ENCODE measurements around the gene SLC5A1.

DNA sequence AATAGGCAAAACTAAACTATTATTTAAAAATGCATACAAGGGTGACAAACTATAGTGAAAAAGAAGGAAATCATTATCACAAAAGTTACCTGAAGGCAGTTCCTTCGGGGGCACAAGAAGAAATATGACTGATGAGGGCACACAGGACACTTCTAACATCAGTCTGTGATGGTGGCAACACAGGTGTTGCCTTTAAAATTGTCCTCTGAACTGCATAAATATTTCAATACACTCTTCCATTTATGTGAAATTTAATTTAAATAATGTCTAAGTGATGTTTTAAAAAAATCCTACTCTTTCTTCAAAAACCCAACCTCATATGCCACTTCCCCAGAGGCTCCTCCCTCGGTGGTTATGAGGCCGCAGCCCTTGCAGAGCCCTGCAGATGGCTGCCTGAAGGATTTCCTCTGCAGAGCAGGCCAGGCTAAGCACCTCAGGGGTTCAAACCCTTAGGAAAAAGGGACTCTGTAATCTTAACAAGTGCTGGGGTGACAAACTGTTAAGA is 25.3 kb downstream of the MORC2 start:
- PRO-cap = no peak
- RAMPAGE, long total RNA, 4 experiments = no peak in any of the 4 experiments

- PRO-cap = unidirectional peak, plus-strand start at chr22:30978693
- RAMPAGE, long total RNA, 4 experiments = no peak in any of the 4 experiments
These were observed 9.8 kb upstream of the MORC2 start for GRCh38 chr22:30978065-30979077.

DNA sequence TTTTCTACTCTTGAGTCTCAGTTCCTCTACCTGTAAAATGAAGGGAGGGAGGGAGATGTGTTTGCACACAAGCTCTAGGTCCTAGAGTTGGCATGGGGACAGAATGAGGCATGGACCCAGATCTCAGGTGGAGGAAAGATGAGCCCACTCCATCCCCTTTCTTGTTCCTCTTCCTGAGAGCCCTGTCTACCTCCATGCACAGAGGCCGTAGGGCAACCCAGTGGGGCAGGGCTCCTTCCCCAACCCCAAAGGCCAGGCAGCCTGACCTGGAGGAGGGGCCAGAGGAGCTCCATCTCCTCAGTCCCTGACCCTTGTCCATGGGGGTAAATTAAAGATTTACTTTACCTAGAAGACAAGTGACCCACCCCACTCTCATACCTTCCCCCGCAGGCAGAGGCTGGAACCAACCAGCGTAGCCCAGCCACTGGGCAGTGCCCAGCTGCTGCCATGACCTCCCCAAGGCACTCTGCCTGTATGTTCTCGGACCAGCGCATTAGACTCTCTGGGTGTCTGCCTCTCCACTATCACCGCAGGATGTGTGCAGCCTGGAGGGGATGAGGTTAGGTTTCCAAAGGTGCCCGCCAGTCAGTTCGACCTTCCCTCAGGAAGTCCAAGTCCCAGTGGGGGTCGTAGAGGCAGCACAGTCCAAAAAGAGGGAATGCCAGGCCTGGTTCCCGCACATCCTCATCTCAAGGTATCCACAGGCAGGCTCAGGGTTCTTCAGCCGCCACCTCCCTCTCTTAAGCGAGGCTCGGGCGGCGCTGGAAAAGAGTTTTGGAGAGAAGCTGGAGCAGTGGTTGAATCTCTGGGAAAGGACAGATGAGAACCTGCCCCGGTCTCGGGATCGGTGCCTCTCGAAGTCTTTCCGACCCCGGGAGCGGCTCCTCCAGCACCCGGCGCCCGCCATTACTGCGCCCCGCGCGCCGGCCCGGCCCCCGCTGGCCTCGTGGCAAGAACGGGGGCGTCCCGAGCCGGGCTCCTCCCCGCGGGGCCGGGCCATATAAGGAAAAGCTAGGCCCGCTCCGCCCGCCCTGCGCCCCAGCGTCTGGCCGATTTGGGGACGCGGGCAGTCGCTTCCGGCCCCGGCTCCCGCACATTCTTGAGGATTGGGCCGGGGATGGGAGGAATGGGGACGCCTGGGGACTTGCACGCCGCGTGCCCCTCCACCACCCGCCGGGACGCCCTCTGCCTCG is 3.2 kb downstream of the SMTN start:
- PRO-cap = bidirectional peak, plus-strand start at position 424 of the sequence, minus-strand start at position 319 of the sequence; bidirectional peak, plus-strand start at position 1,044 of the sequence, minus-strand start at position 940 of the sequence
- RAMPAGE, long total RNA, 4 experiments = no peak in any of the 4 experiments

GRCh38 chr22:31087048-31087351 is 5.9 kb downstream of the SMTN start:
- PRO-cap = unidirectional peak, minus-strand start at chr22:31087129
- RAMPAGE, long total RNA, 4 experiments = no peak in any of the 4 experiments

- PRO-cap = bidirectional peak, plus-strand start at chr22:31099674, minus-strand start at chr22:31099549
- RAMPAGE, long total RNA, 4 experiments = no peak in any of the 4 experiments
These were observed 7.9 kb downstream of the SELENOM start for GRCh38 chr22:31099317-31099979.

DNA sequence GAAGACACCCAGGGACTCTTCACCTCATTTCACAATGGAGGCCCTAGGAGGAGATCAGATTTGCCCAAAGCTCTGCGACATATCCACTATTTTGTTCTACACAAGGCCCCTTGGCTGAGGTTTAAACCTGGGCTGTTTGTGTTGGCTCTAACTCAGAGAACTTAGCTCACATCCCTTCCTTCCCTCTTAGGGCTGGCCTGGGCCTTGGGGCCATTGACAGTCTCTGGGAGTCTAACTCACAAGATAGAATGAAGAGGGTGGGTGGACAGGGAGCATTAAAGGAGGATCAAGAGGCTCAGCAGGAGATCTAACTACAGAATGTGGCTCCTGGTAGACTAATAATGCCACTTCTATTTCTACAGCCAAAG is 8.2 kb upstream of the PLA2G3 start:
- PRO-cap = no peak
- RAMPAGE, long total RNA, 4 experiments = no peak in any of the 4 experiments

- PRO-cap = no peak
- RAMPAGE, long total RNA, 4 experiments = no peak in any of the 4 experiments
These were observed 1.2 kb downstream of the RNF185 start for GRCh38 chr22:31161315-31161519.

GRCh38 chr22:31218470-31219210 is 6.5 kb downstream of the LIMK2 start:
- PRO-cap = no peak
- RAMPAGE, long total RNA, 4 experiments = no peak in any of the 4 experiments

- PRO-cap = no peak
- RAMPAGE, long total RNA, 4 experiments = no peak in any of the 4 experiments
These were observed 38.3 kb downstream of the PIK3IP1 start for GRCh38 chr22:31253961-31254405.

DNA sequence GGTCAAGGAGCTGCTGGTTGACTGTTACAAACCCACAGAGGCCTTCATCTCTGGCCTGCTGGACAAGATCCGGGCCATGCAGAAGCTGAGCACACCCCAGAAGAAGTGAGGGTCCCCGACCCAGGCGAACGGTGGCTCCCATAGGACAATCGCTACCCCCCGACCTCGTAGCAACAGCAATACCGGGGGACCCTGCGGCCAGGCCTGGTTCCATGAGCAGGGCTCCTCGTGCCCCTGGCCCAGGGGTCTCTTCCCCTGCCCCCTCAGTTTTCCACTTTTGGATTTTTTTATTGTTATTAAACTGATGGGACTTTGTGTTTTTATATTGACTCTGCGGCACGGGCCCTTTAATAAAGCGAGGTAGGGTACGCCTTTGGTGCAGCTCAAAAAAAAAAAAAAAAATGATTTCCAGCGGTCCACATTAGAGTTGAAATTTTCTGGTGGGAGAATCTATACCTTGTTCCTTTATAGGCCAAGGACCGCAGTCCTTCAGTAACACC is 15.2 kb downstream of the PIK3IP1 start:
- PRO-cap = no peak
- RAMPAGE, long total RNA, 4 experiments = no peak in any of the 4 experiments

GRCh38 chr22:31288205-31288897 is 3.9 kb downstream of the PIK3IP1 start:
- PRO-cap = no peak
- RAMPAGE, long total RNA, 4 experiments = no peak in any of the 4 experiments

- PRO-cap = bidirectional peak, plus-strand start at chr22:31295628, minus-strand start at chr22:31295425
- RAMPAGE, long total RNA, 4 experiments = no peak in any of the 4 experiments
These were observed 3.1 kb upstream of the PIK3IP1 start for GRCh38 chr22:31295319-31295875.

- PRO-cap = bidirectional peak, plus-strand start at chr22:31490155, minus-strand start at chr22:31489809
- RAMPAGE, long total RNA, 4 experiments = no peak in any of the 4 experiments
These were observed 354 bp upstream of the EIF4ENIF1 start for GRCh38 chr22:31490038-31490353.

GRCh38 chr22:31714796-31715908 is 34.8 kb downstream of the PRR14L start:
- PRO-cap = no peak
- RAMPAGE, long total RNA, 4 experiments = no peak in any of the 4 experiments

DNA sequence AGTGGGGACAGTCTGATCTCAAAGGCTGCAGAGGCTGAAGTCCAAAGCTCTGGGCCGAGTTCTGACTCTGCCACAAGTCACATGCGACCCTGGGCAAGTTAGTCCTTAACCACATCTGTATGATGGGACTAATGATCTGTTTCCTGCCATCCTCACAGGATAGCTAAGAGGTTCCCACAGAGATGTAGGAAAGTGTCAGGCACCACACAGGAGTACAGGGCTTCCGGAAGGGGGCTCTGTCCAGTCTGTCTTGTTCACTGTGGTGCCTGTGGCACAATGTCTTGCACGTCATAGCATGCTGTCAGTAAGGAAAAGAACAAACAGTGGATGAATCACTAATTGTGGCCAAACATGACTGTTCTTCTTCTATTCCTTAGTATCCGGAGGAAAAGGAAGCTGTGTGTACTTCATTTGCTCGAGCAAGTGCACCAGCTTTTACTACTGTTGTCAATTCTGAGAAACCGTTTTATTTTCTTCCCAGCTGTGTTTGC is 73.5 kb upstream of the YWHAH start:
- PRO-cap = no peak
- RAMPAGE, long total RNA, 4 experiments = no peak in any of the 4 experiments

DNA sequence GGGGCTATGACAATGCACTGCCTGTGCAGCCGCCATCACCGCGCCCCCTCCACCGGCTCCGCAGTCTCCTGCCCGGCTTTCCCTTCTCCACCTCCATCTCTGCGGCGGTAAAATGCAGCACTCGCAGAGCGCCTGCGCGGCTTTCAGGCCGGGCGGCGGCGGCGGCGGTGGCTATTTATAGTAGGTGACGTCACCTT is 256 bp upstream of the YWHAH start:
- PRO-cap = bidirectional peak, plus-strand start outside the sequence, minus-strand start at position 101 of the sequence
- RAMPAGE, long total RNA, 4 experiments = no peak in any of the 4 experiments

DNA sequence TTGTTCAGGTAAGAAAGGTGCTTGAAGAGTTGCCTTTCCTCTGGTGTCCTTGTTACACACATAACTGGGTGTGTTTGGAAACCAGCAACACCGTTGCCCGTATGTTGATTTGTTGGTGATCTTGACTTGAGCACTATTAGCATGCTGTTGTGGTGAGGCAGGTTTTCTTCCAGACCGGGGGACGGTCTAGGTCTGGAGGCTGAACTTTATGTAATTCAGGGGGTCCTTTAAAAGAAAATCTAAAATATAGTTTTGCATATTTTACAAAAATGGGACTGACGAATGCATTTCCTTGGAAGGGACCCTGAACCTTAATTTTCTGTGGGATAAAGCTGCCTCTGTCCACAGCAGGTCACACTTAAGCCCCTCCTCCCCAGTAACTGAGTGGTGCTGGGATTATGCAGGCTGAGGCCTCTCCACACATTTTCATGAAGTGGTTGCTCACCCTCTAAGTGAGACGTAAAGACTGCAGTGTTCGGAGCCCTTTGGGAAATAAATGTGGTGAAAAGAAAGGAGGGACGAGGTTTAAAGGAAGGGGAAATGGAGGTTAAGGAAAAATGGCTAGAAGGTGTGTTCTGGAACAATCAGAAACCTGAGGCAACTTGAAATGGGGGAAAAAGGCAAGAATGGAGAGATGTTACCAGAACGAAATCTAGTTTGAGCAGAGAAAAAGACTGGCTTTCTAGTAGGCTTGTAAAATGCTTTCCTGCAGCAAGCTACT is 1.9 kb downstream of the YWHAH start:
- PRO-cap = no peak
- RAMPAGE, long total RNA, 4 experiments = no peak in any of the 4 experiments

DNA sequence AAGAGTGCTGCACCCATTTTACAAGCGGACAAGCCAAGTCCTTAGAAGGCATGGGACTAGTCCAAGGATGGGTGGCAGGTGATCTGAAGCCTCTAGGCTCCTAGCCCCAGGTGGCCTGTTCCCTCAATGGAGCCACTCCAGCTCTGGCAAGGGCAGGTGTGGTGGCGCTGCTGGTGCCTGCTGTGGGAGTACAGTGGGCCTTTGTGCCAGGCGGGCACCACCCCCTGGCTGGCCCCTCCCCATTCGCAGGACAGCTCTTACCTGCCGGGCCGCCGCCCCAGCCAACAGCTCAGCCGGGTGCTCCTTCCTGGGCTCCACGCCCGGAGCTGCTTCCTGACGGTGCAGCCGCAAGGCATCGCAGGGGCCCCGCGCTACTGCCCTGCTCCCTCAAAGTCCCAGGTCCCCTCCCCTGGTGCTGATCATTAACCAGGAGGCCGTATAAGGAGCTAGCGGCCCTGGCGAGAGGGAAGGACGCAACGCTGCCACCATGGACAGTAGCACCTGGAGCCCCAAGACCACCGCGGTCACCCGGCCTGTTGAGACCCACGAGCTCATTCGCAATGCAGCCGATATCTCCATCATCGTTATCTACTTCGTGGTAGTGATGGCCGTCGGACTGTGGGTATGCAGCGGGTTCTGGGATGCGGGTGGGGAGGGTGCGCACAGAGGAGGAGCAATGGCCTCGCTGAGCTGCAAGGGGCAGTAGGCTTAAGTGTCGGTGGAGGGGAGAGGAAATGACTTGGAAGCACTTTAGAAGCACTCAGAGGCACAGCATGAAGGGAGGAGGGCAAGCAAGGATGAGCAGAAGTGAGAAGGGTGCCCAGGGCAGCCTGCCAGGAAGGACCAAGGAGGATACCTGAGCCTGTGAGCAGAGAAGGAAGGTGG is at the start of gene SLC5A1:
SLC5A1 (plus strand) TSS at position 467 of the 885 bp plus-strand sequence.
- PRO-cap = no peak
- RAMPAGE, long total RNA, 4 experiments = start-site peak on the plus strand in 1 of 4 experiments, centred at position 302 of the sequence, 6 reads per replicate

- PRO-cap = no peak
- RAMPAGE, long total RNA, 4 experiments = no peak in any of the 4 experiments
These were observed 57.2 kb downstream of the C22orf42 start for GRCh38 chr22:32101820-32102321.

DNA sequence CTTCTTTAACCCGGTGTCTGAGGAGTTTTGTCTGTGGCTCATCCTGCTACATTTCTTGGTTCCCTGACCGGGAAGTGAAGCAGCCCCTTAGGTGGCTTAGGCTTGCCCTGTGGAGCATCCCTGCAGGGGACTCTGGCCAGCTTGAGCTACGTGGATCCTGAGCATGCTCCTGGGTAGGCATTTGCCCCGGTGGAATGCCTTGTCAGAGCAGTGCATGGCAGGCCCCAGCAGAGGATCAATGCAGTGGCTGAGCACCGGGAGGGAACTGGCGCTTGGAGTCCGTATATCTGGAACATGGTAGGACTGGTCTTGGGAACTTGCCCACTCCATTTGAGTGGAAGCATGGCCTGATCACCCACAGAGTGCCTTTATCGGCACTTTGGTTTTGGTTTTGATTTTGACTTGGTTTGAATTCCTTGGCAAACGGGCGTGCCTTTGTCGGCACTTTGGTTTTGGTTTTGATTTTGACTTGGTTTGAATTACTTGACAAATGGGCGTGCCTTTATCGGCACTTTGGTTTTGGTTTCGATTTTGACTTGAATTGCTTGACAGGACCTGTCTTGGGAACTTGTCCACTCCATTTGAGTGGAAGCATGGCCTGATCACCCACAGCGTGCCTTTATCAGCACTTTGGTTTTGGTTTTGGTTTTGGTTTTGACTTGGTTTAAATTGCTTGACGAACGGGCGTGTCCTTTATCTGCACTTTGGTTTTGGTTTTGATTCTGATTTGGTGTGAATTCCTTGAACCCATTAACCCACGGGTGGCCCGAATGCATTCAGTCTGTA is 21.3 kb downstream of the C22orf42 start:
- PRO-cap = no peak
- RAMPAGE, long total RNA, 4 experiments = no peak in any of the 4 experiments

Measured in esophagus muscularis mucosa (tissue), 4 donors.